Caco-2 (cell line): ENCODE measurements around the gene KLF6.

DNA sequence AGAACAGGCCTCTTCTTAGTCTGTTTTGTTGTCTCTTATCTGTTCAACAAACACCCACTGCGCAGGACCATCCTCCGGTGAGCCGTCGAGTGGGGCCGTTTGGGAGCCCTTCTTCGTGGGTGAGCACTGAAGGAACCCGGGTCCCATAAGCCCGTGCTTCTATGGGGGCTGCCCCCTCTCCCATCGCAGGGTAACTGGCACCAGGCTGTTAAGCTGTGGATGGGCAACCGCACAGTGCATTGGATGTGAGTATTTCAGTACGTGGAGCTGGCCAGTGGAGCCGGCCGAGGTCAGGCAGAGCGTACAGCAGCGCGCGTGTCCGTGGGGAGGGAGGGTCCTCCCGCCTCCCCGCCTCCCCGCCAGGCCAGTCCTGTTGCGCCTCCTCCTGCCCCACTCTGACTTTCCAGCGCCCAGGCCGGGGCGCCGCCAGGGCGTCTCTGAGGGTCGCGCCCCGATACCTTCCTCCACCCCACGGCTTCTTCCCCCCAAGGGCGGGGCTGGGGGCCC lies 1.1 kb upstream of the PFKP start:
- PRO-cap: no peak
- RRBS: 92% methylated on average over 7 of the region's 32 CpGs

- PRO-cap: no peak
- RRBS: 93% methylated on average over 4 of the region's 11 CpGs
These were observed 25.1 kb downstream of the PITRM1 start for GRCh38 chr10:3147453-3147911.

- PRO-cap: no peak
- RRBS: no CpG with 5 or more reads among the region's 3 CpGs
These were observed 76.4 kb upstream of the PITRM1 start for GRCh38 chr10:3248966-3249324.

GRCh38 chr10:3468929-3469890 lies 296.6 kb upstream of the PITRM1 start:
- PRO-cap: no peak
- RRBS: no CpG with 5 or more reads among the region's 14 CpGs

DNA sequence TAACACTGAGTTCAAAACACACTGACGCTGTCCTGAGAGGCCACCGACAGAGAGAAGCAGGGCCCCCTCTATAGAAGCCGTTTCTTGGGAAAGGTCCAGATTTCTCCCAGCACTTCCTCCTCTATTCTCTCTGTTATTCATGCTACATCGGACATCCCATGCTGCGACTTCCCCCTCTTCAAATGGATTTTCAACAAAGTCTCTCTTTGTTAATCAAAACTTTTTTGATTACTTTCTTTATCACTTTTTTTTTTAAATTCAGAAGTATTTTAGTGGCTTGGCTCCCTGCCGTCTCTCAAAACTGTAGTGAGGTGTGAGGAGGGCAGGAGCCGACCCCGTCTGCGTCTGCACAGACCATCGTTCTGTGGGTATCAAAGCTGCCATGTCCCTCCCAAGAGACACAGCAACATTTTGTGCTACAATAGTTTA lies 298.9 kb upstream of the PITRM1 start:
- PRO-cap: no peak
- RRBS: no CpG with 5 or more reads among the region's 10 CpGs

- PRO-cap: no peak
- RRBS: no CpG with 5 or more reads among the region's 10 CpGs
These were observed 246.7 kb downstream of the KLF6 start for GRCh38 chr10:3538196-3538750.

- PRO-cap: no peak
- RRBS: no CpG with 5 or more reads among the region's 23 CpGs
These were observed 246.1 kb downstream of the KLF6 start for GRCh38 chr10:3538771-3539516.

DNA sequence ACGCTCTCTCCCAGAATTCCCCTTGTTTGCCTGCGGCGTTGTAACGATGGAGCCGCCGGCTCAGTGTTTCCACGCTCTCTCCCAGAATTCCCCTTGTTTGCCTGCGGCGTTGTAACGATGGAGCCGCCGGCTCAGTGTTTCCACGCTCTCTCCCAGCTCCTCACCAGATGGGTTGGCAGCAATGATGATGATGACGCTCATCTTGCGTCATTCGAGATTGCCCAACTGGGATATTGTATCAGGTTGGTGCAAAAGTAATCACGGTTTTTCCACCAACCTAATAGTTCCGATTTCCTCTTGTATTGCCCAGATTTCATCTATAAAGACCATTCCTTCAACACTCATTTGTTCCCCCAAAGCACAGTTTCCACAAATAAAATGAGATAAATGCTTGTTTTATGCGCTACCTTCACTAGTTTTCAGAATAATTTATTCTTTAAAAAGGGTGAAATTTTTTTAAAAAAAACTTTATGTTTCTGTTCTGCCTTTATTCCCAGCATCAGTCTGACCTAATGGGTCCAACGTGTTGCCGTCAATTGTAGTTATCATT lies 228.3 kb downstream of the KLF6 start:
- PRO-cap: no peak
- RRBS: no CpG with 5 or more reads among the region's 21 CpGs

DNA sequence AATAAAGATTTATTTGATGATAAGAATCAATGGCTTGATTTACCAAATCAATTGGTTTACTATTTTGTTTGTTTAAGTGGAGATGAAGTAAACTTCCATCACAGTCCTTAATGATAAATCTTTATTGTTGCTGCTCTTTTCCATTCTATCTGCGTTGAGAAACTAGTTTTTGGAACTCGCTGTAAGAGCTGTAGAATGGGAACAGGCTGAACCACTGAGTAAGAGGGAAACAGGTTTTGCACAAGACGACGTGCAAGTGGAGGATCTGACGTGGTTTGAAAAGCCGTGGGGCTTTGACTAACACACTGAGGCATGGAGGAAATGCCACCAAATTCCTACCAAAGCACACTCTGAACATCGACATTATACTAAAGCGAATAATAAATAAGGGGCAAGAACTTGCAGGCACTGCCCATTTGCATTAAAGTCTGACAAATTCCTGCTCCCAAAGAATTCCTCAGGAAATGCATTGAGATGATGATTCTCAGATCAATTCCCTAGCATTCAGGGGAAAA lies 160.7 kb downstream of the KLF6 start:
- PRO-cap: no peak
- RRBS: no CpG with 5 or more reads among the region's 8 CpGs

GRCh38 chr10:3740383-3741040 lies 44.5 kb downstream of the KLF6 start:
- PRO-cap: bidirectional peak, plus-strand start at chr10:3740802, minus-strand start at chr10:3740602
- RRBS: no CpG with 5 or more reads among the region's 4 CpGs

- PRO-cap: no peak
- RRBS: no CpG with 5 or more reads among the region's 8 CpGs
These were observed 27.0 kb downstream of the KLF6 start for GRCh38 chr10:3757983-3758452.

GRCh38 chr10:3762735-3763613 lies 22.0 kb downstream of the KLF6 start:
- PRO-cap: bidirectional peak, plus-strand start at chr10:3763219, minus-strand start at chr10:3762993
- RRBS: 18% methylated on average over 10 of the region's 27 CpGs

DNA sequence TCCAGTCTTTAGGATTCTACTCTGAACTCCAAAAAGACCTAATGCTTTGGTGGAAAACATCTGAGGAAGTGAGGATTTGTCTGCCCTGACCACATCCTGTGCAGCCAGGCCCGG lies 3.7 kb downstream of the KLF6 start:
- PRO-cap: no peak
- RRBS: 97% methylated on average over 1 of the region's 1 CpG

GRCh38 chr10:3783682-3784572 lies 1.1 kb downstream of the KLF6 start:
- PRO-cap: bidirectional peak, plus-strand start at chr10:3784110, minus-strand start at chr10:3784020
- RRBS: 14% methylated on average over 2 of the region's 24 CpGs

GRCh38 chr10:3784573-3785460 lies at the start of gene KLF6:
Gene KLF6 (minus strand): TSS chr10:3785209.
- PRO-cap: unidirectional peak, plus-strand start at chr10:3784830; bidirectional peak, plus-strand start at chr10:3784985, minus-strand start at chr10:3784910; bidirectional peak, plus-strand start at chr10:3785557, minus-strand start at chr10:3785203
- RRBS: 3% methylated on average over 50 of the region's 94 CpGs

DNA sequence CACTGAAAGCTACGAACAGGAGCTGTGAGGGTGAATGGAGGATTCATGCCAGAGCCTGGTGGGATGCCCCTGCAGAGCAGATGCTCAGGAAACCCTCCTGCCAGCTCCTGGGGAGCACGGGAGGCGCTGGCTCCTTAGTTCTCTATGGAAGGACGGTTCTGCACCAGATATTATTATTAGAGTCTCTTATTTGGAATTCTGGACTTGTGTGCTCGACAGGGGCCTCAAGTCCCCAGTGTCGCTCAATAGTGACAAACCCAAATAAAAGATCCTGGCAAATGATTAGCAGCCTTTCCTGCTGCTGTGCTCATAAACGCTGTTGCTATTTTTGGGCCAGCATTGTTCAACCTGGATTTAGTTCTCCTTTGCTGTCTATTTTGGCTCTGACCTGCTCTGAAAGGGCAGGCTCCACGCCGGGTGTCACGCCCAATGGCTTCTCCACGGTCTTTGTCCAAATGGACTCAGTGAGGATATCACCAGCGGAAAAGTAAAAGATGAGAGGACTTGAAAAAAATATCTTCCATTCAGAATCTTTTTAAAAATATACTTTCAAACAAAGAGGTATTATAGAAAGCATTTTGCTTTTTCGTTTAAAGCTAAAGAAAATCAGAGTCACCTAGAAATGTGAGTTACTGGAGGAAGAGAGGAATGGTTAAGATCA lies 23.1 kb upstream of the KLF6 start:
- PRO-cap: no peak
- RRBS: no CpG with 5 or more reads among the region's 13 CpGs

GRCh38 chr10:3869094-3869453 lies 84.1 kb upstream of the KLF6 start:
- PRO-cap: no peak

DNA sequence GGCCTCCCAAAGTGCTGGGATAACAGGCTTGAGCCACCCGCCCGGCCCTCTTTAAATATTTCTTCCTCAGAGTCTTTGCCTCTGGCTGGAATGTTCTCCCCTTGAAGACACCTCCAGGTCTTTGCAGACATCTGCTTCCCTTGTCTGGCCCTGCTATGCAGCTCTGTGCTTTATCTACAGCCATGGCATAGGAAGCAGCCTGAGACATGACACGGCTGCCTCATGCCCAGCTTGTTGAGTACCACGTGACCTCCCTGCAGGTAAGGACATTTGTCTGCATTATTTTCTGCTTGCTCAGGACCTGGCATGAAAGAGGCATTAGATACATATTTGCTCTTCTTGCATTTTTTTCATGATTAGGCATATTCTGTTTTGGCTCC lies 113.8 kb upstream of the KLF6 start:
- PRO-cap: no peak
- RRBS: no CpG with 5 or more reads among the region's 4 CpGs

GRCh38 chr10:3904461-3904849 lies 119.4 kb upstream of the KLF6 start:
- PRO-cap: no peak
- RRBS: no CpG with 5 or more reads among the region's 4 CpGs

DNA sequence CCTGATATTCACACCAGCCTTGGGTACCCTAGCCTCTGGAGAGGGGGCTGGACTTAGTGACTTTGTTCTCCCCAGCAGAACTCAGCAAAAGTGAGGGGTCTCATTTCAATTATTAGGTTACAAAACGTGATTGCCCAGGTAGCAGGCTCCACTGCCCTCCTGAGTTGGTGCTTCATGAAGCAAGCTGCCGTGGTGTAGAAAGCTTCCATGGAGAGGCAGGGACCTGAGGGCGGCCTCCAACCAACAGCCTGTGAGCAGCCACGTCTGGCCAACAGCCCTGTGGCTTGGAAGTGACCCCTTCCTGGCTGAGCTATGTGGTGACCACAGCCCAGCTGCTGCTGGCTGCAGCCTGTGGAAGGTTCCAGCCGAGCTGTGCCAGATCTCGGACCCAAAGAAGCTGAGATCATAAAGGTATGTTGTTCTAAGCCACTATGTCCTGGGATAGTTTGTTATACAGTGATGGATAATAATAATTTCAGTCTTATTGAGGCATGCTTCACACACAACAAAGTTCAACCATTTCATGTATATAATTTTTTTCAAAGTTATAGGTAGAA lies 122.5 kb upstream of the KLF6 start:
- PRO-cap: no peak
- RRBS: no CpG with 5 or more reads among the region's 6 CpGs